HTR-8/SVneo (cell line): ENCODE measurements around the genes MAST2, MOB3C, CYP4X1 and FOXE3.

GRCh38 chr1:45637382-45638124, 13.7 kb upstream of the CCDC17 start:
- RRBS, result no CpG with 5 or more reads among the region's 2 CpGs

GRCh38 chr1:45651726-45652161, 27.9 kb upstream of the CCDC17 start:
- RRBS, result no CpG with 5 or more reads among the region's 5 CpGs

DNA sequence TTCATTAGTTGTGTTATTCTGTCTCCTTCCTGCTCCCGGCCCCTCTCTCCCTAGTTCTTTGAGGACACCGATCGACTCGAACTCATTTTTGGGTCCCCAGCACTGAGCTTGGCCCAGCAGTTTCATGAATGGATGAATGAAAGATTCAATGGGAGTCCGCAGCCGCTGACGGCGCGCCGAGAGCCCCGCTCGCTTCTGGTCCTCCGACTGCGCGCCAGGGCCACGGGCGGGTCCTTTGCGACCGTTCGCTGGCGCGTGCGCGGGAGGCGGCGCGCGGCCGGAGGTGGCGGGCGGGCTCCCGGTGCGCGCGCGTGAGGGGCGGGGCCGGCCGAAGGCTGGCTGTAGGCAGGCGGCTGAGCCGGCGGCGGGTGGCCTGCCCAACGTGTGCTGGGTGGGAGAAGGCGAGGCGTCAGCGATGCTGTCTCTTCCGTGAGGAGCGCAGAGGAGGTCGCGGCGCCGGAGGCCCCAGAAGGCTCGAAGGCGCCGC, at the start of gene MAST2:
Gene MAST2, plus strand, starts transcription at position 342 of the 487 bp plus-strand sequence.
- RRBS, result 1% methylated on average over 4 of the region's 56 CpGs

GRCh38 chr1:45954392-45954945, 151.1 kb downstream of the MAST2 start:
- RRBS, result no CpG with 5 or more reads among the region's 6 CpGs

- RRBS, result no CpG with 5 or more reads among the region's 3 CpGs
Observed at GRCh38 chr1:46026544-46027020, 105.8 kb downstream of the PIK3R3 start.

DNA sequence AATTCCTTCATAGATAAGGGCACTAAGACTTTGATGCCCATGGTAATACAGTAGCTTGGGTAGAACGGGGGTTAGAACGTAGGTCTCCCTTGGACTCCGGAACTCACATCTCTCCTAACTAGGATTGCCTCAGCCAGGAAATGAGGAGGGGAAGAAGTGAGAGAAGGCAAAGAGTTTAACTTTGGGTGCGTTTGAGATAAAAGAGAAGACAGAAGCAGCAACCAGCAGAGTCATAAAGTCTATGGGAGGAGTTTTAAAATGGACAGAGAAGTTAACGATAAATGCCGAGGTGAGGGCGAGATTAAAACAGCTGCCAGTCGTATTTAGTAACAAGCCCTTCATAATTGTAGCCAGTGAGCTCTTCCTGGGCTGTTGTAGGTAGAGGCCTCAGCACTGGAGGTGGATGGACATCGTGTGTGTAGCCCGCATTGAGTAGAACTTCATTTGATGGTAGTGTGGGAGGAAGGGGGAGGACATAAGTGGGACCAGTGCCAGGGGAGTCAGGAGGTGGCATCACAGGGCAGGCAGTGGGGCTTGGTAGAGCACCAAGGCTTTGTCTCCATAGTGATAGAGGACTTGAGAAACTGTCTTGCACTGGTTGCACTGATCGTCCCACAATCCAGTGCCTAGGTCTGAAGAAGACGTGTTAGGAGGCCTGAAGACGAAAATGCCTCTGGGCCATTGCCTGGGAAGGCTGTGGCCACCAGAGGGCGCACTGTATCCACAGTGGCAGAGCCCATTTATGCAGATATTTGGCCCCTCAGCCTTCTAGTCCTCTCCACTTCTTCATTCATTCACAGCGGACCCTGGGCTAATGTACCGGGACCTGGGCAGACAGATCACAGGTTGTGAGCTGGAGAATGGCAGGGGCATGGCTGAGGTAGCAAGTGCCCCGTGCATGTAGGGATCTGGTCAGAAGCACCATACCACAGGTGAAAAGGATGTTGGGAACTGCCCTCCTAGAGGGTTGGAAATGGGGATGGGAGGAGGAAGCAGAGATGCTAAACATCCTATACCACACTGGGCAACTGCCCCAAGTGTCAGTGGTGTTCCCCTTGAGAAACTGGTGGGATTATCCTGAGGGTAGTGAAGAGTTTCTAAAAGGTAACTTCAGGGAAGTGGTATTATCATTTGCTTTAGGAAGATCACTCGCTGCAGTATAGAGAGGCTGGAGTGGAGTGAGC, 95.5 kb downstream of the PIK3R3 start:
- RRBS, result no CpG with 5 or more reads among the region's 18 CpGs

DNA sequence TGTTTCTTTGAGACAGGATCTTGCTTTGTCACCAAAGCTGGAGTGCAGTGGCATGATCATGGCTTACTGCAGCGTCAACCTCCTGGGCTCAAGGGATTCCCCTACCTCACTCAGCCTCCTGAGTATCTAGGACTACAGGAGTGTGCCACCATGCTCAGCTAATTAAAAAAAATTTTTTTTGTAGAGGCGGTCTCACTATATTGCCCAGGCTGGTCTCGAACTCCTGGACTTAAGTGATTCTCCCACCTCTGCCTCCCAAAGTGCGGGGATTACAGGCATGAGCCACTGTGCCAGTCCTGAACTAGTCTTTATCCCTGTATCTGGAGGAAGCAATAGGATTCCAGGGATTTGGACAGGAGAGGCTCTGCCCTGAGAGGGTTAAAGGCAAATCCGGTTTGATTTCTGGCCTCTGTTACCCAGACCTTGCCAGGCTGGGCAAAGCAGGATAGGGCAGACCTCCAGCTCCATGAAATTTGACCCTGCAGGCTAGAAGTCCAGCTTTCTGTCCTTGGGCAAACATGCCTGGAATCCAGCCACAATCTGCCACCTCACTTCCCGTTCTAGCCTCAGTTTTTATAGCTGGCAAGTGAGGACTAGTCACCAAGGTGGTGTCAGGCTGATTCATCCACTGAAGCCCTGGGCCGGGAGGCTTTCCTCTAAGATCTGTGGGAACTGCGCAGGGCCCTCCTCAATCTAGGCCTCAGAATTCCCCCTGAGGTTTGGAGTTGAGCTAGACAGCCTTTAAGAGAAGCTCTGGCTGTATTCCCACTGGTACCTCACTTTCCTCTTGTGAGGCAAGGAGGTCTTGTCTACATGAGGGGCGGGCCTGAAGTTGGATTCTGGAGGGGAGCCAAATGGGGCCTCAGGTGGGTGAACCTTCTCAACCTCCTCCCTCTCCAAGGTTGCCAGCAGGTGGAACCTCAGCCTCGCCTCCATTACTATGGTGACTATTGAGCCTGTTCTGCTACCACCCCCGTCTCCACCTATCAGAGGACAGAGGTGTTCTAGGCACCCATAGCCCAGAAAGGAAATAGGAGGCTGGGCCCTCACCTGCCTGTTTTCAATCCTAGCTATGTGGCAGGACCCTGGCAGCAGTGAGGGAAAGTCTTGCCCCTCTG, 6.9 kb upstream of the P3R3URF start:
- RRBS, result no CpG with 5 or more reads among the region's 11 CpGs

DNA sequence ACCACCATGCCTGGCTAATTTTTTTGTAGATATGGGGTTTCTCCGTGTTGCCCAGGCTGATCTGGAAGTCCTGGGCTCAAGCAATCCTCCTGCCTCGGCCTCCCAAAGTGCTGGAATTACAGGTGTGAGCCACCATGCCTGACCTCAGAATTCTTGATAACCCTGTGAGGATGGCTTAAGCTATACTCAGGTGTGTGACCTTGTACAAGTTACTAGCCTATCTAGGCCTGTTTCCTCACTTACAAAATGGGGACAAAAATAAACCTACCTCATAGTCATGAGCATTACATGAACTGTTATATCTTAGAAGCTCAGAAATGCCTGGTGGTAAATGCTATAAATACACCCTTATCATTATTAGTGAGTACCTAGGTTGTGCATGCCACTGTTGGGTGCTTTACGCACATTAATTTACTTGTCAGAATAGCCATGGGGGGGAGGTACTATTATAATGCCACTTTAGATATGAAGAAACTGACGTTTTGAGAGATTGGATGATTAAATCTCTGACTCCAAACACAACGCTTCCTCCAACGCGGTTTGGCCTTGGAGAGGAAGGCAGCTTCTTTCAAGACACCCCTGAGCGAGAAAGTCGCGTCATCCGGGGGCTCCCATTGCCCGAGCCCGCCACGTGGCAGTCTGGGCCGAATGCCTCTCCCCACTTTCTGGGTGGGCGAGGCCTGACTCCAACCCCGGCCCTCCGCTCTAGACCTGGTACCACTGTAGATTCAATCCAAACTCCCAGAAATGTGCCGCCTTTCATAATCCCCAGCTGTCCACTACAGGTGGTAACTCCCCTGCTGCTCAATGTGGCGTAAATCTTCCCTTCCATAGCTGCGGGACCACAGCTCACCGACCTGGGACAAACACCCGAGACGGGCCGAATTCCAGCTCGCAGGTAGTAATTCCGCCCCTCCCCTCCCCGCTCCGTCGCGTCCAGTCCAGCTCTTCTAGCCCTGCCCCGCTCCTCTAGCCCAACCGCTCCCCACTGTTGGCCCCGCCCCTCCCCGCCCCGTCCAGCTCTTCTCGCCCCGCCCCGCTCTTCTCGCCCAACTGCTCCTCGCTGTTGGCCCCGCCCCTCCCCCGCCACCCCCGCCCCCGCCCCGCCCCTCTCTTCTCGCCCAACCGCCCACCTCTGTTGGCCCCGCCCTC, 780 bp upstream of the RAD54L start:
- RRBS, result 3% methylated on average over 6 of the region's 49 CpGs

DNA sequence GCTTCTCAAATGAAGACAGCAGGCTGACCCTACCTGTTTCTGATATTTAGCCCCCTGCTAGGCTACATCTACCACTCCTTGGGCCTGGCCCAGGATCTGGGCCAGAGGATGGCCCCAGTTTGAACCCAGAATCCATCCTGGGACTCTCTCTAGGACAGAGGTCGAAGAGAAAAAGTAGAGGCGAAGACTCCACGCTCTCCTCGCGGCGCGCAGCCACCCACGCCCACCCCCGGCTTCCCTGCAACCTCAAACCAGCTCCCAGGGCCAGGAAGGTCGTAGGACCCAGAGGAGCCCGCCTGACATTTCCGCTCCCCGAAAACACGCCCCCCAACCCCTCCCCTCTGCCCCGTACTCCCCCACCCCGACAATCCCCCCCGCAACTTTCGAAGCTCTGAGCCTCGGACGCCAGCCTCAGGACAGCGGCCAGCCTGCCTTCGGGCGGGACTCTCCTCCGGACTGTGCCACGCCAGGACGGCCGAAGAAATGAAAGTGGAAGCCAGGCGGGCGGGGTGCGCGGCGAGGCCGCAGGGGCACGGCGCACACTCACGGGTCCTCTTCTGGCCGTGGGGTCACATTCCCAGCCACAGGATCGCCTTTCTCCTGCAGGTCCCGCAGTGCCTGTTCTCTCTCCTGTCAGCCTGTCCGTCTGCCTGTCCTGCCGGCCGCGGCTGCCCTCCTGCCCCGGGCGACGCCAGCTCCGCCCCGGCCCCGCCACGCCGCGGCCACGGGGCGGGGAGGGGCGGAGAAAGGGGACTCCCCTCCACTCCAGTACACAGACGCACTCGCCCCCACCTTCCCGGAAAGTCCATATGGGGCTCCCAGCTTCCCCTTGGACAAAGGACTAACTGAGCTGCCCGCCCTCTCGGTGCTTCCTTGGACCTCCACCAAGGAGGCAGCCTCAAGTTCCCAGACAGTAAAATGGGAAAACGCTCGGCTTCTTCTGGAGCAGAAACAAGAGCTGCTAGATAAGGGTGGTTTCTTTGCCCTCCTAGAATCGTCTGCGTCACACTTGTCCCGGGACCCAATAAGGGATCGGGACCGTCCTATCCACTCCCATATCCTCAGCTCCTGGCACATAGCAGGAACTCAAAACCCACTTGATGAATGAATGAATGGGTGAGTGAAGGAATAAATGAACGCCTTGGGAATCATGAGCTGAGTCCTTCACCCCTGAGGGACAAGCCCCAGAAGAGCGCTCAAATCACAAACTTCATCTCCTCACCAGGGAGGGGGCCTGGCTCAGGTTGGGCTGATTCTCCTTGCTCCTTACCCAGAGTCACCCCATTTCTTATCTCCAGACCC, at the start of gene MOB3C:
Gene MOB3C, minus strand, starts transcription at position 648 of the 1,302 bp plus-strand sequence.
- RRBS, result under 1% methylated on average over 10 of the region's 69 CpGs

- RRBS, result no CpG with 5 or more reads among the region's 4 CpGs
Observed at GRCh38 chr1:46664869-46665410, 3.2 kb downstream of the ATPAF1 start.

DNA sequence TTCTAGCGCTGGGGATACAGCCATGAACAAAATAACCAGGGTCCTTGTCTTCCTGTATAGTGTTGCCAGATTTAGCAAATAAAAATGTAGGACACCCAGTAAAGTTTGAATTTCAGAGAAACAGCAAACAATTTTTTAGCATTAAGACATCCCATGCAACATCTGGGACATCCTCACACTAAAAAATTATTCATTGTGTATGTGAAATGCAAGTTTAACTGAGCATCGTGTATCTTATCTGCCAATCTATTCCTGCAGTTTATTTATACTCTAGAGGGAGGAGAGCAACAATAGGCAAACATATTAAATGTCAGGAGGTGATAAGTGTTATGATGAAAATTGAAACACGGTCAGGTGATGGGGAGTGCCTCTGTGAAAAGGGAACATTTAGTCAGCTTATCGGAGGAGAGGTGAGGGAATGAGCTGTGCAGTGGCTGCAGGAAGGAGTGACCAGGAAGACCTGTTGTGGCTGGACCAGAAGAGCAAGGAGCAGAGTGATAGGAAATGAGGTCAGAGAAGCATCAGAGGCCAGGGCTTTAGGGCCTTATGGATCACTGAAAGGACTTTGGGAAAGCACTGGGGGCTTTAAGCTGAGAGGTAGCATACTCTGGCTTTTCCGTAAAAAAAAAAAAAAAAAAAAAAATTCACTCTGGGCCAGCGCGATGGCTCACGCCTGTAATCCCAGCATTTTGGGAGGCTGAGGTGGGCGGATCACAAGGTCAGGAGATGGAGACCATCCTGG, 815 bp upstream of the EFCAB14 start:
- RRBS, result no CpG with 5 or more reads among the region's 9 CpGs

DNA sequence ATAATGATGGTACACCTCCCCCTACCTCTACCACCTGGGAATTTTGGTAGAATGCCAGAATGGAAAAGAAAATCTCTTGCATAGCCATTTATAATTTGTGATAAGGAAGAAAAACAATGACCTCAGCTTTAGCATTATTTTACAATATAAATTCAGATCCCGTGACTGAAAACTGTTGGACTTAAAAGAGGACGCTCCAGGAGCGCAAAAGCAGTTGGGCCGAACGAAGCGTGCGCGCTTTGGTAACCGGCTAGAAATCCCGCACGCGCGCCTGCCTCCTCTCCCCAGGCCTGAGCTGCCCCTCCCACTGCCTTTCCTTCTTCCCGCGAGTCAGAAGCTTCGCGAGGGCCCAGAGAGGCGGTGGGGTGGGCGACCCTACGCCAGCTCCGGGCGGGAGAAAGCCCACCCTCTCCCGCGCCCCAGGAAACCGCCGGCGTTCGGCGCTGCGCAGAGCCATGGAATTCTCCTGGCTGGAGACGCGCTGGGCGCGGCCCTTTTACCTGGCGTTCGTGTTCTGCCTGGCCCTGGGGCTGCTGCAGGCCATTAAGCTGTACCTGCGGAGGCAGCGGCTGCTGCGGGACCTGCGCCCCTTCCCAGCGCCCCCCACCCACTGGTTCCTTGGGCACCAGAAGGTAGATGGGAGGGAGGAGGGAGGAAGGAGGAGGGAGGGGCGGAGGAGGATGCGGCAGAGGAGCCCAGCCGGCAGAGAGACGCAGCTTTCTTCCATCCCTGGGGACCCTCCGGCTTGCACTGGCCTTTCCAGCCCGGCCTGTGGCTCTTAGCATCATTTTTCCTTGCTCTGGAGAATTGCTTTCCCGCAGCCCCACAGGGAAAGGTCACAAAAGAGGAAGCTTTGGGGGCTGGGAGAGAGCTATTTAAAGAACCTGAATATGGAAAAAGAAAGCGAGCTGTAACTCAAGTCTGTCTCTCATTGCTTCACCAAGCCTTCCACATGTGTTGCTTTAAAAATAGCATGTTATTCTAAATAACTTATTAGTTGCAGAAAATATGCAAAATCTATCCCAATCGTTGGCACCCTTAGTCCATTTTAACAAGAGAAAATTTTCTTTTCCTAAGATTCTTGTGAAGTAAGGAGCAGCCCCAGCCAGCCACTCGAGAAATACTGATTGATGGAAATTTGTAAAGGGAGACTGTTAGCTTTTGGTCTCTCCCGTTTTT, at the start of gene CYP4X1:
Gene CYP4X1, plus strand, starts transcription at position 307 of the 1,179 bp plus-strand sequence.
- RRBS, result 28% methylated on average over 8 of the region's 52 CpGs

DNA sequence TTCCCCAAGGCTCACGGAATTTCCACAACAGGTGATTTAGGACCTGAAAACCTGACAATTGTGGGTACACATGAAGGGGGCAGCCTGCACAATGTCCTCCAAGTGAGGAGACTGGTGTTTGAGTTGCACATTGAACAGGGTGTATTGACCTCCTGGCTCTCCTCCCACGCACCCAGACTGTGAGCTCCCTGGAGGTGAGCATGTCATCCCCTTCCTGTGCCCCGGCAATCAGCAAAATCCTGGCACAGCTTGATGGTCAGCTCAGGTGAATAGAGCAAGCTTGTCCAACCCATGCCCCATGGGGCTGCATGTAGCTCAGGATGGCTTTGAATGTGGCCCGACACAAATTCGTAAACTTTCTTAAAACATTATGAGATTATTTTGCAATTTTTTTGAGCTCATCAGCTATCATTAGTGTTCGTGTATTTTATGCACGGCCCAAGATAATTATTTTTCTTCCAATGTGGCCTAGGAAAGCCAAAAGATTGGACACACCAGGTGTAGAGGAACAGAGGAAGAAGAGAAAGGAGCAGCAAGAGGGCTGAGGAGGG, 1.1 kb downstream of the CYP4A22 start:
- RRBS, result no CpG with 5 or more reads among the region's 7 CpGs

- RRBS, result 22% methylated on average over 28 of the region's 82 CpGs
Observed at GRCh38 chr1:47225365-47226127, 6.5 kb downstream of the TAL1 start.

- RRBS, result no CpG with 5 or more reads among the region's 4 CpGs
Observed at GRCh38 chr1:47368064-47368823, 34.7 kb downstream of the CMPK1 start.

DNA sequence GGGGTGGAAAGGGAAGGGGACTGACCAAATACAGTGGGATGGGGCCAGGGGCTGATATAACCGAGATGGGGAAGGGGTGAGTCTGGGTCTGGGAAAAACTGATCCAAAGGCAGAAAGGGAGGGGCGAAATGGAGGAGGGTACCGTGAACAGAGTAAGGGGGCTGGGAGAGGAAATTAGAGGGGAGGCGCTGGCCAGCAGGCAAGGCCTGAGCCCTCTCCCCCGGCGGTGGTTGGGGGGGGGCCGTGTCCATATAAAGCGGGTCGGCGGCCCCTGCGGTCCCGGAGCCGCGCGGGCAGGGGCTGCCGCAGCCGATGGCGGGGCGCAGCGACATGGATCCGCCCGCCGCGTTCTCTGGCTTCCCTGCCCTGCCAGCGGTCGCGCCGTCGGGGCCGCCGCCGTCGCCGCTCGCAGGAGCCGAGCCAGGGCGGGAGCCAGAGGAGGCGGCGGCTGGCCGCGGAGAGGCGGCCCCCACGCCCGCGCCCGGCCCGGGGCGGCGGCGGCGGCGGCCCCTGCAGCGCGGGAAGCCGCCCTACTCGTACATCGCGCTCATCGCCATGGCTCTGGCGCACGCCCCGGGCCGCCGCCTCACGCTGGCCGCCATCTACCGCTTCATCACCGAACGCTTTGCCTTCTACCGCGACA, at the start of gene FOXE3:
Gene FOXE3, plus strand, starts transcription at position 282 of the 643 bp plus-strand sequence.
- RRBS, result 96% methylated on average over 22 of the region's 71 CpGs

GRCh38 chr1:47477322-47477980, 39.6 kb downstream of the FOXD2 start:
- RRBS, result no CpG with 5 or more reads among the region's 4 CpGs

- RRBS, result no CpG with 5 or more reads among the region's 11 CpGs
Observed at GRCh38 chr1:47558880-47559323, 121.1 kb downstream of the FOXD2 start.

GRCh38 chr1:47701834-47702069, 263.9 kb downstream of the FOXD2 start:
- RRBS, result no CpG with 5 or more reads among the region's 1 CpG

GRCh38 chr1:47709904-47710461, 272.1 kb downstream of the FOXD2 start:
- RRBS, result 85% methylated on average over 21 of the region's 33 CpGs